LNCaP clone FGC (cell line): Measurements from ENCODE around the genes FAM221B, SPAAR, GNE and PAX5.

DNA sequence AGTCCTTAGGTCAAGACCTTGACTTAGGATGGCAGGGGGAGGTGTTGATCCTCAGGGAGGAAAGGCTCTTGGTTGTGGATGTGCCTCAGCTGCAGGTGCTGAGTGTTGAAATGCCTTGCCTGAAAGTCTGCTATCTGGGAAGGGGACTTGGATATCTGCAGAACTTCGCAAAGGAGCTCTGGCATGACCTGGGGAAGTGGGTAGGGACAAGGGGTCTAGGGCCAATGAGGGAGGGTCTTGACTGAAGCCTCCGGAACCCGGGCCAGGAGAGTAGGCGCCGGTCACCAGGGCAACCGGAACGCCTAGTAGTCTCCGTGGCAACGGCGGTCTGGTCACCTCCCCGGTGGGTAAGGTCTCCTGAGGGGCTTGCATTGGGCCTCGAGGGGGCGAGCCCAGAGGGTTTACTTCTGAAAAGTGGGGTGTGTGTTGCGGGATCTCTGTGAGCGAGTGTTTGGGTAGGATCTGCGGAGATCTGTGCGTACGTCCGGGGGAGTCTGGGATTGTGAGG, at the start of gene FAM221B:
Gene FAM221B, minus strand, starts transcription at position 243 of the 508 bp plus-strand sequence.
- RRBS, 2 experiments: 17 to 34% methylated on average over 6 of the region's 19 CpGs

GRCh38 chr9:35909067-35909750, at the start of gene SPAAR:
SPAAR (plus strand) TSS chr9:35909490.
- RRBS, 2 experiments: no CpG with 5 or more reads among the region's 16 CpGs

DNA sequence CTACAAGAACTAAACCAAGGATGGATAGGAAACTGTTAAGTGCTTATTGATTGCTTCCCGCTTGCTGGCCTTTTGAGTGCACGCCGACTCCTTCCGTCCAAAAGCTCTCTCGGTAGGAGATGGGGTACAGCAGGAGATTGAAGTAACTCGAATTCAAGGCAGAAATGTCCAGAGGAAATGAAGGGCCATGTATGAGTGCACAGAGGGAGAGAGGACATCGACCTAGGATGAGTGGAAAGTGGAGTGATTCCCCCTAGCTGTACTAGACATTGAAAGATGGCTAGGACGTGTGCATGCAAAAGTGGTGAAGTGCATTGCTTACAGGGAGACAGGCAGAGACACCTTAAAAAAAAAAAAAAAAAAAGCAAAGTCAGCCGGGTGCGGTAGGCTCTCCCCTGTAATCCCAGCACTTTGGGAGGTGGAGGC, 958 bp downstream of the RECK start:
- RRBS, 2 experiments: no CpG with 5 or more reads among the region's 10 CpGs

DNA sequence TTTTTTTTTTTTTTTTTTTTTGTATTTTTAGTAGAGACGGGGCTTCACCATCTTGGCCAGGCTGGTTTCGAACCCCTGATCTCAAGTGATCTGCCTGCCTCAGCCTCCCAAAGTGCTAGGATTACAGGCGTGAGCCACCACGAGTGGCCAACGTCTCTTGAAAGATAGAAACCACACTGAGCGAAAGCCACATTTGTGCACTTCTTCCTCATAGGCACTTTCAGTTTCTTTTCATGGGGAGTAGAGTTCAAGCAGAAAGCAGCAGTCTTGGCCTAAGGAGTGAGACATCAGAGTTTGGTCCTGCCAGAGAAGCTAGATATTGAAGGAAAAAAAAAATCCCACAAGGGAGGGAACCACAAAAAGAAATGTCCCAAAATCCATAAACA, 44.0 kb upstream of the GLIPR2 start:
- RRBS, 2 experiments: no CpG with 5 or more reads among the region's 6 CpGs

GRCh38 chr9:36150520-36151257, 14.2 kb downstream of the GLIPR2 start:
- RRBS, 2 experiments: no CpG with 5 or more reads among the region's 4 CpGs

- RRBS, 2 experiments: 82 to 87% methylated on average over 11 of the region's 76 CpGs
Observed at GRCh38 chr9:36258273-36259315, at the start of gene GNE. GNE (minus strand) TSS chr9:36258448.

DNA sequence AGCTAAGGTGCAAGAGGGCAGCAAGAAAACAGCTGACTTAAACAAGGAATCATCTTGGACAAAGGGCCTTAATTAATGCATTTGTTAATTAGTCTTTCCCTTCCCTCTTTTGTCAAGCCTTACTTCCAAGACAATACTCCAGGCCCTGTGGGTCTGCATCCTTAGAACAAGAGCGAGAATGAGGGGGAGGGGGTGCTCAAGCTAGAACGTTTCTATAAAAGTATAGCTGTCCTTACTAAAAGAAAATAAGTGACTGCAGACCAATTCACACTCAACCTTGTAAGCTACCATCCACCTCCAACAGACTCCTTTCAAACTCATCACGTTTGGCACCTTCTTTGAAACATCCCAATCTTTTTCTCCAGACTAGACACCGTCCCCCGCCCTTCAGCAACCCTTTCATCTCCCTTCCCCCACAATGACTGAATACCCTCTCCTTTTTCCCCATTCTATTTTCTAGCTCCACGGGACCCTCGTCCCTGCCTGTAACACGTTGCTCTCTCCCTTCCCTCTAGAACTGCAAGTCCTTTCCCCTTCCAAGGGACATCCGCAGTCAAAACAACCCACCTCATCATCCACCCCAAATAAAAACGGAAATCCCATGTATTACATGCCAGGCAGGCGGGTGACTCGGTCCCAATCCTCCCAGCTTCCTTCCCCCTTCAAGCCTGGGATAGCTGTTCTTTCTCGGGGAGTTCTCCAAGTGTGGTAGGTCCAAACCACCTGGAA, 85.8 kb upstream of the RNF38 start:
- RRBS, 2 experiments: no CpG with 5 or more reads among the region's 13 CpGs

DNA sequence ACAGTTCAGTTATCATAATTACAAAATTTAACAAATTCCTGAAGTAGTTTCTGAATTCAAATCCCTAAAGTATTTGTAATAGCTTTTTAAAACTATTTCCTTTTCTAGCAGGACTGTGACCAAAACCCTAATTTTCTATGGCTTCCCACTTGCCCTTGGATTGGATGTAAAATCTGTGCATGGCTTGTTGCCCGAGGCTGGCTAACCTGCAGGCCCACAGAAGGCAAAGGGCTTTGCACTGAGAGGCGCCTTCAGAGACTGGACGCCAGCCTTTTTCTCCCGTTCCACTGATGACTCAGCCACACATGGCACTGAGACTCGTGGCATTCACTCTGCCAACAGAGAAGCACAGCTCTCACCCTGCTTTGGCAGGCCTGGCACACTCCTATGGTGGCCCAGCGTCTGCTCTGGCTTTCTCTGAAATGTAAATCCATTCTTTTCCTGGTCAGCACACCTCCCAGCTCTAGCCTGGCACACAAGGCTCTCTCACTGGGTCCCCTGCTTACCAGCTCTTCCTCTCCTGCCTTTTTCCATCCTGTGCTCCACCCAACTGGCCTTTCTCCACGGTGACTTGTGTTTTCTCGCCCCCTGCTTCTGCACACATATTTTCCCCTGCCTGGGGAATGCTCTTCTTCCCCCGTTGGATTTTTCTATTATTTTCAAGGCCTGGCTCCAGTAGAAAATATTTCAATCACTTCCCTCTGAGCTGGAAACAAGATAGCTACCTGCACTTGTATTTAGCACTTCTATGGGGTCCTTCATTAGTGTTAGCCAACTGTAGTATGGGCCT, 5.9 kb upstream of the MELK start:
- RRBS, 2 experiments: no CpG with 5 or more reads among the region's 9 CpGs

GRCh38 chr9:36725896-36726442, 153.3 kb downstream of the MELK start:
- RRBS, 2 experiments: no CpG with 5 or more reads among the region's 5 CpGs

- RRBS, 2 experiments: no CpG with 5 or more reads among the region's 14 CpGs
Observed at GRCh38 chr9:36779881-36780738, 207.4 kb downstream of the MELK start.

GRCh38 chr9:36996670-36997259, 37.3 kb downstream of the PAX5 start:
- RRBS, 2 experiments: no CpG with 5 or more reads among the region's 5 CpGs

GRCh38 chr9:37033941-37034662, at the start of gene PAX5:
PAX5 (minus strand) TSS chr9:37034268.
- RRBS, 2 experiments: 42 to 57% methylated on average over 12 to 15 of the region's 57 CpGs

- RRBS, 2 experiments: no CpG with 5 or more reads among the region's 7 CpGs
Observed at GRCh38 chr9:37187048-37187675, 66.8 kb downstream of the ZCCHC7 start.

- RRBS, 2 experiments: no CpG with 5 or more reads among the region's 14 CpGs
Observed at GRCh38 chr9:37324132-37325213, 98.0 kb upstream of the GRHPR start.

DNA sequence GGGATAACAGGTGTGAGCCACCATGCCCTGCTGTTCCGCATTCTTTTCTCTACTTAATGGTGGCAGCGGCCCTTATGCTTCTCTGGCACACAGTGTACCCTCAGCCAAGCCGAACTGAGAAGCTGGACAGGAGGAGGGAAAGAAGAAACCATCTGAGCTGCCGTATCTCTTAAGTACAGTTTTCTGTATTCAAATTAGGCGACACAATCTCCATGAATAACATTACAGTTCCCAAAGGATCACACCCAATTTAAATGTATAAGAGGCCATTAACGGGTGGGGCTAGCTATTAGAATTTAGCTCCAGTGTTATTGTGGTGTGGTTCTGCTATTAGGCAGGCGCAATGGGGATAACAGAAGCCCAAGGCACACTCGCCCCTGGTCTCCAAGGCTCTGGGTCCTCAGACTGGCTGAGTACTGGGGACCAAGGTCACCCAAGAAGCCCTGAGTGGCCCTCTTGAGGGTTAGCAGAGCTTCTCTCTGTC, 38.1 kb upstream of the GRHPR start:
- RRBS, 2 experiments: no CpG with 5 or more reads among the region's 8 CpGs

DNA sequence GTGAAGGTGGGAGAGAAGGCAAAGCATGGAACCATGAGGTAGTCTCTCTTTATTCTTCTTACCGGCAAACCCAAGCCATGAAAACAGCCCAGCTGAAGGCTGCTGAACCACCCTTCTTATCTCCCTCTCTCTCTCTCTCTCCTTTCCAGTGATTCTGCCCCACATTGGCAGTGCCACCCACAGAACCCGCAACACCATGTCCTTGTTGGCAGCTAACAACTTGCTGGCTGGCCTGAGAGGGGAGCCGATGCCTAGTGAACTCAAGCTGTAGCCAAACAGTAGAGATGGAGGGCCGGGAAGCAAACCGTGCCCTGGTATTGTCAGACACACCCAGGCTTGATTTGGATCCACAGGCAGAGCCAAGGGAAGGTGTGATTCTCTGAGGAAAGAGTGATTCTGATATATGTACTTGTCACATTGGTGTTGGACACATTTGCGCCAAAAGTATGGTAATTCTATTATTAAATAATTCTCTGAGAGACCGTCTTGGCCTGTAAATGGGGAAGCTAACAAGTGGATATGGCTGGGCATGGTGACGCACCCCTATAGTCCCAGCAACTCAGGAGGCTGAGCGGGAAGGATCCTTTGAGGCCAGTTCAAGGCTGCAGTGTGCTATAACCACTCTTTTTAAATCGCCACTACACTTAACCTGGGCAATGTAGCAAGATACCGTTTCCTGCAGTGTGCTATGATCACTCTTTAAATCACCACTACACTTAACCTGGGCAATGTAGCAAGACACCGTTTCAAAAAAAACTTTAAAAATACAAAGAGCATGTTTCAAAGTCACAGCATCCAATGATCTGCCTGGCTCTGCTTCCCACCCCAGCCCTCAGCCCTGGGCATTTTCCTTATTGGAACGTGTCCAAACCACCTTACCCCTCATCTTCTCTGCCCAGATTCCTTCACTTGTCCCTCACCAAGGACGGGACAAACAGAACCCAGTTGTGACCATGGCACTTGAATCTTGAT, 14.3 kb downstream of the GRHPR start:
- RRBS, 2 experiments: no CpG with 5 or more reads among the region's 14 CpGs

GRCh38 chr9:37509191-37510152, 23.7 kb downstream of the POLR1E start:
- RRBS, 2 experiments: no CpG with 5 or more reads among the region's 11 CpGs

DNA sequence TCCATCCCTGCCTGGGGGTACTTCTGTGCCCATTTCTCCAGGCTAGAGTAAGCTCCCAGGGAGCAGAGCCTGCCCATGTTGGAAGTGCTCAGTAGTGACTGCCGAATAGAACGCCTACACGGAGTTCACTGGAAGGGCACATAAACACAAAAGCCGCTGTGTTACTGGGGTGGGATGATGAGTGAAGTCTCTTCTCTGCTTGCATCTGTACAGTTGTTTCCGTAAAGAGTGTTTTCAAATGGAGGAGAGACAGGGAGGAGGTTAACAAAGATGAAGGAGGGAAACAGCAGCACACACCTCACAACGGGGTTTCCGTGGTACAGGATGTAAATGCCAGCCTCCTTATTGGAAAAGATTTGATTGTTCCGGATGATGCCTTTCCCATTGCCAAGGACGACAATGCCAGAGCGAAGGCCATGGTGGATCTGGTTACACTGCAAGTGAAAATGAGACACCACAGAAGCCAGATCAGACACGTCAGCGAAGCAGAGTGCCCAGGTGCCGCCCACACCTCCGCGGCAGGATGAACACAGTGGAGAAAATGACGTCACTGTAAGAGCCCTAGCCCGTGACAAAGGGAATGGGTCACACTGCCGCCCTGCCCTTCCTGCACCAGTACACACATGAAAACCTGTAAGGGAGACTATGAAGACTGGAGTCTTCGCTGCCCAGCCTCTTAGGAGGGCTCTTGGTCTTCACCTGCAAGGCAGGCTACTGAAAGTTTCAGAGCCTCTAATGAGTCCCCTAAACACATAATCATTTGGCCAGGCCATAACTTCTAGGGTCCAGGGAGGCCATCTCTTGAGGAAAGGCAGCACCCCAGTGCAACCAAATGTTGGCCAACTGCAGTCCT, 43.3 kb downstream of the POLR1E start:
- RRBS, 2 experiments: no CpG with 5 or more reads among the region's 19 CpGs

- RRBS, 2 experiments: no CpG with 5 or more reads among the region's 7 CpGs
Observed at GRCh38 chr9:37911123-37911737, 7.3 kb upstream of the SLC25A51 start.

DNA sequence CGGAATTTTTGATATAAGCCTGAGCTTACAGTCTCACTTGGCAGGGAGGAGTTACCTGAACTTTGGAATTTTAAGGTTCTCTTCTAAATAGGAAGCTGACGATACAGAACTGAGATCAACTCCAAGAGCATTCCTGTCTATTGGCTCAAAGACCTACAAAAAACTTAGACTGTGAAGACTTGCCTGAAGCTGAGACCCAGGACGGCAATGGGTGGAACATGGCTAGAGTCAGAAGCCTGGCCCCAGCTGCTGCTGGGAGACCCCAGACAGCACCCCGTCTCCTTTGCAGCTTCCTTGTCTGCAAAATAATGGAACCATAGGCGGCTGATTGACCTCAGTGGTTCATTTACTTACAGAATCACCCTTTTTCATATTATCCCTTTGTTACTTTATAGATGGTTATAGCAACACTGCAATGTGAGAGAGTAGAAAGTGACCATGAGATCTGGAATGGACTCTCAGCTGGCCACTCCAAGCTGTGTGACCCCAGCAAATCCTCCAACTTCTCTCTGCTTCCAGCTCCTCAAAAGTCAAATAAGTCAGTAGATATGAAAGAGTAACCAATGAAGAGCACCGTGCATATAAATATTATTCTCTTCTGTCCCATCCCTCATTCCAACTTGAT, 75.2 kb downstream of the SHB start:
- RRBS, 2 experiments: no CpG with 5 or more reads among the region's 6 CpGs